Temporal lobe (tissue), 2 donors: ENCODE data around the genes OR5AC2, GPR15, CPOX and ADGRG7.

GRCh38 chr3:96323559-96323924 lies 490.9 kb upstream of the EPHA6 start:
- RAMPAGE, long total RNA: no peak

- RAMPAGE, long total RNA: no peak
These were observed at the start of gene OR5AC2 for GRCh38 chr3:98086952-98087226. OR5AC2 (plus strand) TSS chr3:98087173.

- RAMPAGE, long total RNA: no peak
These were observed 35.1 kb upstream of the OR5K1 start for GRCh38 chr3:98427901-98428273.

- RAMPAGE, long total RNA: no peak
These were observed at the start of gene GPR15 for GRCh38 chr3:98531828-98532560. GPR15 (plus strand) TSS chr3:98531978.

DNA sequence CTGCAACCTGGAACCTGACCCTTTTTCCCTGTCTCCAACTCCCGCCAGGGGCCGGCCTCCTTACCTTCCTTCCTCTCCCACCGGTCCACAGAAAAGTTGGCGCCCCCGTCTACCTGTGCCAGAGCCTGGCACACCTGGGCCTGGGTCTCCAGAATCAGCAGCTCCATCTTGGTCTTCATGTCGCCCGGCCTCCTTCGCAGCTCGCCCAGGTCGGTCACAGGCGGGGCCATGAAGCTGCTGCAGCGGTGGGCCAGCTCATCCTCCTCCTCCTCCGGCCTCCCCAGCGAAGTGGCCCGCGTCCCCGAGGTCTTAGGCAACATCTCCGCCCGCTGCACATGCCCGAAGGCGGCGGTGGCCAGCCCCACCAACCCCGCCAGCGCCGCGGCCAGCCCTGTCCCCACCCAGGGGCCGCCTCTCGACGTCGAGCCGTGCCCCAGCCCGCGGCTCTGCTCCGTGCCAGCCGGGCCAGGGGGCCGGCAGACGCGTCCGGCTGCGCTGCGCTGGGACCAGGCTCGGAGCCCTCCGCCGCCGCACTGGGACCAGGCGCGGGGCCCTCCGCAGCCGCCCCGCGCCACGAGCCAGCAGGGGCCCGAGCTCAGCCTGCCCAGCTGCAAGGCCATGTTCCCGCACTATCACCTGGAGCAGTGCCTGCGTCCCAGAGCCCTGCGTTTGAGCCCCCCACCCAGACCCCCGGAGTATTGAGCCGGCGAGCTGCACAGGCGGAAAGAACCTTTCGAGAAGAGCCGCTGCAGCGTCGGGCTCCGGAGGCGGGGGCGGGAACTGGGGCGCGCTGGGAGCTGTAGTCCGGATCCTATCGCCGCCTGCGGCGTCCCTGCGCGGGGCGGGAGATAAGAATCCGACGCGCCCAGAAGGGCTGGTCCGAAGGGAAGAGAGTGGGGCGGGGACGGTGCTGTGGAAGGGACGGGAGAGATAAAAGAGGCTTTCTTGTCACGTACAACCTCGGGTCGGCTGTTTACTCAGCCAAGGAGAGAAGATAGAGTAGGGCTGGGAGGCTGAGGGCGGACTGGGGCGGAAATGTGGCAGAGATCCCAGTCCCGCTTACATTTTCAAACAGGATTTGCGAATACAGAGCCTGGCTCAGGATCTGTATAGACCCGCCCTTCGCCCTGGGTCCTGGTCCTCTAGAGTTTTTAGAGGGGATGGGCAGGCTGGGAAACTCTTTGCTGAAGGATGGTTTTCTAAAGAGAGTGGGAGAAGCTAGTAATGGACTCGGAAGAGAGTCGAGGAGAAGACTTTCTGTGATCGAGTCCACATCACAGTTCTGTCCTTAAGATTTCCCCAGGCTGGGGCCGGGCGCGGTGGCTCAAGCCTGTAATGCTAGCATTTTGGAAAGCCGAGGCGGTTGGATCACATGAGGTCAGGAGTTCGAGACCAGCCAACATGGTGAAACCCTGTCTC lies at the start of gene CPOX:
CPOX (minus strand) TSS at position 727 of the 1,419 bp plus-strand sequence.
- RAMPAGE, long total RNA: no peak

DNA sequence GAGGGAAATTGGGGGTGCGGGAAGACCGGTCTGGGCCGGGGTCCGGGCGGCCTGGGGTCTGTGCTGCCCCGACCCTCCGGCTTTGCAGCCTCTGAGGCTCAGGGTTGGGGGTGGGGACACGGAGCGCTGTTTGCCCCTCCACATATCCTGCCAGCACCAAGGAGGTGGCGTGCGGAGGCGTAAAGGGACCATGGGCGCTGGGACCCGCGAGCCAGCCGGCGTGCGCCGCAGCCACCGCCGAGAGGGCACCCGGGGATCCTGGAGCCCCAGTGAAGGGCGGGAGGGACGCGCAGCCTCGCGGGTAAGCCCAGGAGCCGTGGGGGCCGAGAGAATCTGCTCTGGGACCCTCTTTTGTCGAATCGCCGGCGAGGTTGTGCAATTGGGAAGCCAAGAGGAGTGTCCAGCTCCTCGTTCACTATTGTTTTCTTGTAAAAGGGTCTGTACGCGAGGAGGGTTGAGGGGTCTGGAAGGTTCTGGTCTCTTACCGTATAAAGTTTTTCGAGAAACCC lies 30.1 kb upstream of the ST3GAL6 start:
- RAMPAGE, long total RNA: no peak

- RAMPAGE, long total RNA: no peak
These were observed 28.9 kb upstream of the ST3GAL6 start for GRCh38 chr3:98734334-98734636.

DNA sequence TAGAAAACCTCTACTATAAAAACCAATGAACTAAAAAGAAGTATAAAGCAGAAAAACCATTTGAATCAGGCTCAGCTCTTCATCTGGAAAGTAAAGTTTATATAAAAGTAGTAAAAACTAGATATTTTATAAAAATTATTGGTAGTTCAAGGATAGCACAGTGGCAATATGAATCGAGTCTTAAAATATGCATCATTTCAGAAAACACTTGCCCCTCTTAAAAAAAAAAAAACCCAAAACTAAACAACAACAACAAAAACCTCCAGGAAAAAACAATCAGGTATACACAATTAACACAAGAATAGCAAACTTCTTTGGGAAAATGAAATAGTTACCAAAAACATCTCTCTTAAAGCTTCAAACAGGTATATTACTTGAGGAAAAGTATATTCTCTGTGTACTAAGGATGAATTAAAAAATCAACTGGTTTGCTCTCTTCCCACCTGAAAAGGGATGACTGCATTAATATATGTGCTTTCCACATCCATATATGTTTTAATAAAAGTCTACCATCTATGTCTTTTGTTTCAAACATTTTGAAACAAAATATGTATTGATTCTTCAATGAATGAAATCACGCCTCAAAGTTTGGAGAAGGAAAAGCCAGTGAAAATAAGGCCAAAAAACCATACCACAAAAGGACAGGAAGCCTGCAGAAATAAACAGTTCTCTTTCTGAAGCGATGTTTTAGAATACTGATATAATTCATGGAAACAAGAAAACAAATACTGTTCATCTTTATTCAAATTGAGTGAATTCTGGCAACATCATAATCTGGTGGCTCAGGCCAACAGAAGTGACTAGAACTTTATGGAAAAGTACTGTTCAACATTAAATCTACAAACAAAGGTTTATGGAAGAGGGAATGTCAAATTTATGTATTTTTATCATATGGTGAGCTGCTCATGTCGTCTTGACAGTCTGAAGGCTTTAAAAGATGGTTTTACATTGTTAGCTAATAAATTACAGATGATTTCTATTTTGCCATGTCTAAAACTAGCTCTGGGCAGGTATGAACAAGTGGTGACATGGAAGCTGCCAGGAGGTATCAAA lies 34.2 kb downstream of the ST3GAL6 start:
- RAMPAGE, long total RNA: no peak

DNA sequence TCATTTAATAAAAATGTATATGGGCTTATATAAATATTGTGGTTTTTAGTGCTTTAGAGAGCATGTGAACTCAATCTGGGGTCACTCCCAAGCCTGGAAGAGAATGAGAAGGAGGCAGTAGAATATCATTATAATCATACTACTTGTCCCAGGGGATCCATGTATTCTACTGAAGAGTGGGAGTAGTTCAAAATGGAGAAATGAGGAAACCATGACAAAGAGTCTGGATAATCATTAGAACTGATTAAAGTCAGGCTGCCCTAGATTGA lies 60.3 kb upstream of the DCBLD2 start:
- RAMPAGE, long total RNA: no peak

GRCh38 chr3:98985869-98986280 lies 84.4 kb upstream of the DCBLD2 start:
- RAMPAGE, long total RNA: no peak

GRCh38 chr3:99635269-99635701 lies 3.1 kb upstream of the COL8A1 start:
- RAMPAGE, long total RNA: no peak

DNA sequence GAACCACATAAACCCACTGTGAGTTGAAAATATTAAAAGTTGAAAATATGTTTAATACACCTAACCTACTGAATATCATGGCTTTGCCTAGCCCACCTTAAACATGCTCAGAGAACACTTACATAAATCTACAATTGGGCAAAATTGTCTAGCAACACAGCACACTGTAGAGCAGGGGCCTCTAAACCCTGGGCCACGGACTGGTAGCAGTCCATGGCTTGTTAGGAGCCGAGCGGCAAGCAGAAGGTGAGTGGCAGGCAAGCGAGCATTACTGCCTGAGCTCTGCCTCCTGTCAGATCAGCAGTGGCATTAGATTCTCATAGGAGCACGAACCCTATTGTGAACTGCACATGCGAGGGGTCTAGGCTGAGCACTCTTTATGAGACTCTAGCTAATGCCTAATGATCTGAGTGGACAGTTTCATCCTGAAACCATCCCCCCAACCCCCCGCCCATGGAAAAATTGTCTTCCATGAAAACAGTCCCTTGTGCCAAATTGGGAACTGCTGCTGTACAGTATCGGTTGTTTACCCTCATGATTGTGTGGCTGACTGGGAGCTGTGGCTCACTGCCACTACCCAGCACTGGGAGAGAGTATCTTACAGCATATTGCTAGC lies 26.0 kb downstream of the CMSS1 start:
- RAMPAGE, long total RNA: no peak

DNA sequence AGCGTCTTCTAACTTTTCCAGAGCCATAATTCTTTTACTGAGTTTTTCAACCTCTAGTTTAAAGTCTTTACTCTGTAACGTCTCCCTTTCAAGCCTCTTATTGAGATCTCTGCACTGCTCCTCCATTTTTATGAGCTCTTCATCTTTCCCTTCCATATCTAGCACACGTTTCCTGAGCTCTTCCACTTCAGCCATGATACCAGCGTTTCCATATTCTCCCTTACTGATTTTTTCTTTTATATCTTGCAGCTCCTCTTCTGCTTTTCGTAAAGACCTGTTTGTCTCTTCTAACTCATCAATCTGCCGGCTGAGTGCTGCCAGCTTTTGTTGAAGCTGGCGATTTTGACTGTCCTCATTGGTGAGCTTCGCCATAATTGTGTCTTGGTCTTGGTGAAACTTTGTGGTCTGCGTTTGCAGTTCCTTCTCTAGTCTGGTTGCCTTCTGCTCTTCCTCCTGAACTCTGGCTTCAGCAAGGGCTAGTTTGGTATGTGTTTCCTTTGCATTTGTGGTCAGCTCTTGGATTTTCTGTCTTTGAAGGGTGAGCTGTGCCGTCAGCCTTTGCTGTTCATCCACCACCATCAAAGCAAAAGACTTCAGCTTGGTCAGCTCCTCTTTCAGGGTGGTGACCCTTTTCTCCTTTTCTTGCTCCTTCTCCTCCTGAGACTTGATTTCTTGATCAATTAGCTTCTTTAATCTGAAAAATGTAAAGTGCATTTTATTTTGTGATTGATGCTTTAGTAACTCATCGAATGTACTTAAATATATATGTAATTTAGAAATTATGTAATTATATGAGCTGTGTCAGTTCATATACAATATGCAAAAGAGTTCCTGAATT lies 32.9 kb downstream of the CMSS1 start:
- RAMPAGE, long total RNA: no peak

- RAMPAGE, long total RNA: no peak
These were observed 90.5 kb downstream of the FILIP1L start for GRCh38 chr3:100023884-100024216.

GRCh38 chr3:100073332-100073878 lies 40.9 kb downstream of the FILIP1L start:
- RAMPAGE, long total RNA: no peak

DNA sequence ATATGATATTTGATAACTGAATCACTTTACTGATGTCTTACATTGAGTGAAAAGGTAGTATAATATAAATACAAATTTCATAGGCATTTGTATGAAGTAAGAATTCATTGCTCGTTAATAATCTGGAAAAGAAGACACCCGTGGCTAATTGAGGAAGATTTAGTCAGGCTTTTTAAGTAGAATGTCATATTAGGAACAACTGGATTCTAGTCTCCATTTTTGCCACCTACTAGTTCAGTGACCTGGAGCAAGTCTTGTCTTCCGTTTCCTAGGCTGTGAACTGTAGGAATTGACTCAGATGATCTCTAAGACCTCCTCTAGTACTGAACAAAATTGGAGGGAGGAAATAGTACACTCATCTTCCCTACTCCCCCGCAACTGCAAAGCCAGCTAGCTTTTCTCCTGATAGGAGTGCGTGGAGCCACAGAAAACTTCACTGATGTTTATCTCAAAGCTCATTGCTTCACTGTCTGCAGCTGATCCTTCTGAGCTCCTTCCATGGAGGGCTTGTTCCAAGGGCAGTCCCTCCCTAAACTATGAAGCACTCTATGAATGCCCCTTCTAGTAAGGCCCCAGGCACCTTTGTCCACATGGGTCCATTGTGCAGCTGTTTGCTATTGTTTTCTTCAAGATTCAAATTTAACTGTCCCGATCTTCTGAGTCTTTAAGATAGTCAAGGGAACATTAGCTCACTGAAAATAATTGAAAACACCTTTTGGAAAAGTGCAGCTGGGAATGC lies 24.5 kb downstream of the FILIP1L start:
- RAMPAGE, long total RNA: no peak

- RAMPAGE, long total RNA: no peak
These were observed 37.1 kb upstream of the FILIP1L start for GRCh38 chr3:100151382-100151764.

DNA sequence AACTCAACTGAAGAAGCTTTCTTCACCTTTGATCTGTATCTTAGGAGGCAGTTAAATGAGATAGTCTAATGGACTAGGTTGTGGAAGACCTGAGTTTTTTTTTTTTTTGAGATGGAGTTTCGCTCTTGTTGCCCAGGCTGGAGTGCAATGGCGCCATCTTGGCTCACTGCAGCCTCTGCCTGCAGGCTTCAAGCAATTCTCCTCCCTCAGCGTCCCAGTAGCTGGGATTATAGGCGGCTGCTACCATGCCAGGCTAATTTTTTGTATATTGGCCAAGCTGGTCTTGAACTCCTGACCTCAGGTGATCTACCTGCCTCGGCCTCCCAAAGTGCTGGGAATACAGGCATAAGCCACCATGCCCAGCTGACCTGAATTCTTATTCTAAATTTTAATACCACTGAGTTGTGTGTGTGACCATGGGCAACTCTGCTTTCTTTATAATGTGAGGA lies 2.1 kb downstream of the LNP1 start:
- RAMPAGE, long total RNA: no peak

- RAMPAGE, long total RNA: no peak
These were observed at the start of gene ADGRG7 for GRCh38 chr3:100609170-100610506. ADGRG7 (plus strand) TSS chr3:100609601.

DNA sequence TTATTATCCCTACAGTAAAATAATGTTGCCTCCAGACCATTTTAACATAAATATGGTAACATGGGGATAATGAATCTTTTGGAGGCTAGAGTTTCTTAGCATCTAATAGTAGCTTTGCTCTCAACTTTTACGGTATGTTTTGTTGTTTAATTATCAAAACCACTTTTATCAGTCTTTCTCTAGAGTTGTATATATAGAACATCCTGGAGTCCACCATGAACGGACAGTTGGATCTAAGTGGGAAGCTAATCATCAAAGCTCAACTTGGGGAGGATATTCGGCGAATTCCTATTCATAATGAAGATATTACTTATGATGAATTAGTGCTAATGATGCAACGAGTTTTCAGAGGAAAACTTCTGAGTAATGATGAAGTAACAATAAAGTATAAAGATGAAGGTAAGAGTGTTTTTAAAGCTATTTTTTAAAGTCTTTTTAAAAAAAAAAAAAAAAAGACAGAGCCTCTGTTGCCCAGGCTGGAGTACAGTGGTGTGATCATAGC lies 4.2 kb downstream of the TFG start:
- RAMPAGE, long total RNA: no peak